ENCODE measurements around a stretch of chr21.

- RRBS = no CpG with 5 or more reads among the region's 11 CpGs
These were observed 464.4 kb downstream of the USP25 start for GRCh38 chr21:16193879-16194813.

DNA sequence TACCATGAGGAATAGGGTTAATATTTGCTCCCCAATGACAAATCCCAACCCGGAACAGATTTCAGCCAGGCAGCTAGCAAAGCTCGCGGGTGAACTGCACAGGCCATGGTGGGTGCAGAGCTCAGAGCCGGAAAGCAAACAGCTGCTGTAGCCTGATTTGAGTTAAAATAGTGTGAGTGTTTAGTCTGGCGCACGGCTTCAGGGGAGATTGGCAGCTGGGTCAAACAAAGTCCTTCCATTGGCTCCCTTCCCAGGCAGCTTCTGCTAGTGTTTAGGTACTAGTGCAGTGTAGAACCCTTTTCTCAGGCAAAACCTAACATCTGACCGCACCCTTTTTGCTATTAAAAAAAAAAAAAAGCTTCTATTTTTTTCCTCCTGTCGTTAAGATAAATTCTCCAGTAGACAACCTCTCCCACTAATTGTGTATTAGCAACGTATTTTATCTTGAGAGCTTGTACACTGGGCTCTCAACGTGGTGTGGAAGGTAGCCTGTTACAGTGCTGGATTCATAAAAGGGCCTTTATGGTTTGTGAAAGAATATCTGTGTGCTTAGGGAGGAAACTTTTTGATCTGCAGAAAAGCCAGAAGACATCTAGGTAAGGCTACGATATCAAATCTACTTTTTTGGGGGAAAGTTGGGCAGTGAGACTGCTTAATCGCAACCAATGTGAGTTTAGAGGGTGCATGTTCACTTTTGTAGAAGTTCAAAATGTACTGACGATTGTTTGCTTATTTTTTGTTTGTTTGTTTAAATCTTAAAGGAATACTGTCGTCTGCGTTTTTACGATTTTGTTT, 689.6 kb downstream of the USP25 start:
- RRBS = 6% methylated on average over 3 of the region's 16 CpGs

- RRBS = no CpG with 5 or more reads among the region's 11 CpGs
These were observed 807.4 kb downstream of the USP25 start for GRCh38 chr21:16536964-16537850.

GRCh38 chr21:16539706-16539905, 809.8 kb downstream of the USP25 start:
- RRBS = no CpG with 5 or more reads among the region's 1 CpG

DNA sequence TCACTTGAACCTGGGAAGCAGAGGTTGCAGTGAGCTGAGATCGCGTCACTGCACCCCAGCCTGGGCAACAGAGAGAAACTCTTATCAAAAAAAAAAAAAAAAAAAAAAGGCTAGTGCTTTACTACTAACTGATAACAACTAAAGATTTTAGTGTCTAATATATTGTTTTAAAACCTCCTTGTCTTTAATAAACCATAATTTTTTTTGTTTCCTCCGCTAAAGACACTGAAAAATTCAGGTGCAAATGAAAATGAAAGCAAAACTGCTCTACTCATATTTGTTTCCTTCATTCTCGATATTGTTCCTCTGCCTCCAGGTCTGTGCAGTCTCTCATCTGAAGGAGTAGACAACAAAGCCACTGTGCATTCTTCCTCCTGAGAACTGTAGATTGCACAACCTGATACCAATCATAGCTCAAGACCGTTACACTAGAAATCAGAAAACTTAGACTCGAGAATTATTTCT, 373.3 kb upstream of the CXADR start:
- RRBS = no CpG with 5 or more reads among the region's 6 CpGs

GRCh38 chr21:17598223-17599066, 14.3 kb downstream of the BTG3 start:
- RRBS = no CpG with 5 or more reads among the region's 4 CpGs

GRCh38 chr21:23856798-23857232, 1750.5 kb downstream of the MRPL39 start:
- RRBS = no CpG with 5 or more reads among the region's 12 CpGs

GRCh38 chr21:25735492-25736108, 828 bp downstream of the GABPA start:
- RRBS = 2% methylated on average over 21 of the region's 58 CpGs

DNA sequence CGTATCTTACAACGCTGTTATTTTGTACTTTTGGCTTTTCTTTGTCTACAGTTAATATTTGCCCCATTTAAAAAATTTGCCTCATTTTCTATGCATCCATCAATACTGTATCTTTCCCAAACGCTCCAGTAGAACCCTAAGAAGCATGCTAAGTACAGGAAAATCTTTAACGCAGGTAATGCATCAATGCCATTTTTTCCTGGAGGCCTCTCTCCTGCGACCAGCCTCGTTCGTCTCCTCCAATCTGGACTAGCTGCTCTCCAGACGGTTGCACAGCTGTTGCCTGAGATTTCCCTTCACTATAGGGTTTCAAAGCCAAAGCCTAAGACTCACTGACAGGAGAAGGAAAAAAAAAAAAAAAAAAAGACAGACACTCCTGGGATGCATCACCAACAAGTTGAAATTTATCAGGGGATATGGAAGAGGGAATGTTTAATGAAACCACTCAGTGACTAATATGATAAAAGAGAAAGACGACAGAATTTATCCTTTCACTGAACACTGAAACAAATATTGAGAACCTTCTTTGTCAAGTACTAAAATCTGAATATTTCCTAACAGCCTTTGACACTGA, 93.1 kb downstream of the APP start:
- RRBS = no CpG with 5 or more reads among the region's 9 CpGs

DNA sequence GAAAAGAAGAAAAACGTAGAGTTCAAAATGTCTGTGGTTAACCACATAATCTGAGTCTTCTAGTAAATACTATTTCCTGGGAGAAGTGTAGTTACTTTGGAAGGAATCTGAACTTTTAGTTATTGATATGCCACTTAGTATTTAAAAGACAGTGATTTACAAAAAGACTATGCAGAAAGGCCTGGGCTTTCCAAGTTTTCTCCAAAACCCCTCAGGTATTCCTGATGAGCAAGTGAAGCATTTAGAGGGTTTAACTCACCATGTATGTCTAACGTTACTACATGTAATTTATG, 9.9 kb downstream of the ADAMTS1 start:
- RRBS = no CpG with 5 or more reads among the region's 2 CpGs

DNA sequence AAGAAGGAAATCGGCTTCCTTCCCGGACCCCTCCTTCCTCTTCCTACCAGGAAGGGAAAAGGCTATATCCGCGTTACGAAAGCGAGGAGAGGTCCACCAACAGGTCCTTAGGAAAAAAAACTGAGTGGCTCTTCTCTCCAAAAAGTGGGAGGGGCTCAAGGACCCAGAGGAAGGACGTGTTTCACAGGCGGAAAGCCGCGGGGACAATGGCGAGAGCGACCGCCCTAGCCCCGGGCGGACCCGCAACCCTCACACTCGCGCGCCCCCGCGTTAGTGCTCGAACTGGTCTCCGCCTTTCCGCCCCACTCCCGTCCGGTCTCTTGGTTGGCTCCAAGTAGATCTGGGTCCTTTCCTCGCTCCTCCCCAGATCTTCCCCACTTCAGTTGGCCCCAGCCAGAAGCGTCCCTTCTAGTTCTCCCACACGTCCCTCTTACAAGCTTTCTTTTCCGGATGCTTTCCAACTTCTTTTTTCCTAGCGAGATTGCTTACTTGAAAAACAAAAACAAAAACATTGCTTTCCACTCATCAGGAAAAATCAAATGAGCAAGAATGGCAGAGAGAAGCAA, 1.3 kb upstream of the ADAMTS1 start:
- RRBS = 2% methylated on average over 12 of the region's 31 CpGs

DNA sequence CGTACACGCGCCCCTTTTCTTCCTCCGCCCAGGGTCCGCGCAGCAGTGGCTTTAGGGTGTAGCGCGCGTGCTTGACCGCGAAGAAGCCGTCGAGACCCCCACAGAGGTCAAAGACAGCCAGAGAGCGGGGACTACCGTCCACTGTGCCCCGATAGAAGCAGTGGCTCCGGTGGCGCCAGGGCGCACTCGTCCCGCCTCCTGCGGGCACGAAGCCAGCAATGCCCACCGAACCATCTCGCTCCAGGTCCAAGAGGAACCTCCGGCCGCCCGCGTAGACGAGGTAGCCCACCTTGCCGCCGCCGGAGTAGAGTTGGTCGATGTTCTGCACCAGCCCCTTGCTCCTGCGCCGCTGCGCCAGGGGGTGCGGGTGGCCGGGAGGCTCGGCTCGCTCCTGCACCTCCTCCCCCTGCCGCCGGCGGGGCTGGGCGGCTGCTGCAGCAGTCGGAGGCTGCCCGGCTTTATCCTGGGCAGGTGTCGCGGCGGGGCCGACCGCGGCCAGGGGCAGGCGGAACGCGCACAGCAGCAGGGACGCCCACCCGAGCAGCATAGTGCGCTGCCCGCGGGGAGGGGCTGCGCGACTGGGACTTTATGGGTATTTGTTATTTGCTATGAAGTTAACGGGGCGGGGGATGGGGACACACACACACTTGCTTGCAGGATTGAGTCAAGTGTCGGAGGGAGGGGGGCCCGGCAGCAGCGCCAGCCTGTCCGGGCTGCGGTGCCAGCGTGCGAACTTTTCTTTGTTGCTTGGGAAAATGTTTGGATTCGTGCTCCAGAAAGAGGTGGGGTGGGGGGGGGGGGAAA, 841 bp downstream of the ADAMTS5 start:
- RRBS = 2% methylated on average over 30 of the region's 73 CpGs

GRCh38 chr21:27813747-27814136, 846.9 kb upstream of the ADAMTS5 start:
- RRBS = no CpG with 5 or more reads among the region's 8 CpGs

- RRBS = no CpG with 5 or more reads among the region's 4 CpGs
These were observed 785.9 kb downstream of the N6AMT1 start for GRCh38 chr21:28099250-28099698.

DNA sequence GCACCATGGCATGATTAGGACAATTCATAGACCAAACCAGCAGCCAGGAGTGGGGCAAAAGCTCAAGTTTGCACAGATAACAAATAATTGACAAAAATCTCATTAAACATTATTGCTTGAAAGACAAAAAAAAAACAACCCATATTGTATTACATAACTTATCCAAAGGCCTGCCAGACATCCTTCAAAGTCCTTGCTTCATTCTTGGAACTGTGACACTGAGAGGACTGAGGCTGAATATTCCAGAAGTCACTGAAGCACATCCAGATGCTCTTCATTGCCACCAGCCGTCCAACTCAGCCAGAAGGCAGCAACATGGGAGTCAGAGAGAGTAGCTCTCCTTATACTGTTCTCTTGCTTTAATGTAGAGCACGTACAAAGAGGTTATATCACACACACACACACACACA, 647.6 kb downstream of the N6AMT1 start:
- RRBS = no CpG with 5 or more reads among the region's 2 CpGs

DNA sequence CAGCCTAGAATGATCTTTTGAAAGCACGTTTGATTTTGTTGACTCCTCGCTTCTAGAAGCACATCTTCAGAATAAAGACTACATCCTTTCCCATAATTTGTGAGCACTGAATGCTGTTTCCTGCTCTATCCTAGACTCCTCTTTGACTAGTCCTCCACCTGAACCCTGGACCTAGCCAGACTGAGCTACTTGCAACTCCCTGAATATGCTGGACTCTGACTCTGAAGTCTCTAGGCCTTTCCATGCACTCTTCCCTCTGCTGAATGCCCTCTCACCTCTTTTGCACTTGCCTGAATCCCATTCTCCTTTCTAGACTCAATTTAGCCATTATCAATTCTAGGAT, 19.7 kb downstream of the N6AMT1 start:
- RRBS = no CpG with 5 or more reads among the region's 2 CpGs

DNA sequence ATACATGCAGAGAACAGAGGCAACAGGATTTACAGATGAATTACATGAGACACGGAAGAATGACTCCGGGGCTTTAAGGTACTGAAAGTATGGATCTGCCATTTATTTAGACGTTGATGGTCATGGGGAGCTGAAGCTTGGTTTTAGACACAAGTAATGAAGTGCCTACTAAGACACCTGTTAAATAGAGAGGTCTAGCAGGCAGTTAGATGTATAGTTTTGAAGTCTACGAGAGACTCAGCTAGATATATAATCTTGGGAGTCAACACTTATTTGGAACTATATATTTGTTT, 1.0 kb downstream of the RWDD2B start:
- RRBS = no CpG with 5 or more reads among the region's 4 CpGs

- RRBS = no CpG with 5 or more reads among the region's 26 CpGs
These were observed 368 bp downstream of the USP16 start for GRCh38 chr21:29024800-29025271.